LUHMES (cell line): ENCODE measurements around the gene PTCH2.

DNA sequence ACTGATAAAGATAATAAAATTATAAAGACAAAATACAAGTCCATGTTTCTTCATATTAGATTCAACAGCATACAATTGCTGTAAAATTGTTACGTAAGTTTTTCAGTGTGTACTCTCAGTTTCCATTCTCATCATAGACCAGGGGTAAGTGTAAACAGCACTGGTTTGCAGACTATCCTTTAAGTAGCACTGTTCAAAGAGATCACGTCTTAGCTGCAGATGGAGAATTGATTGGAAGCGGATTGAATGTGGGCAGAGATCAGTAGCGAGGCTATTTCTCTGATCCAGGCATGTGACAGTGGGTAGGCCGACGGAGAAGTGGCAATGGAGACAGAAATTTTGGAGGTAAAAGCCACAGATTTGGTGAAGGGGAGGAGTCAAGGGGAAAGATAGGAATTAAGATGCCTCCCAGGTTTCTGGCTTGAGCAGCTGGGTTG, 3.8 kb downstream of the DMAP1 start:
- PRO-cap, result no peak

DNA sequence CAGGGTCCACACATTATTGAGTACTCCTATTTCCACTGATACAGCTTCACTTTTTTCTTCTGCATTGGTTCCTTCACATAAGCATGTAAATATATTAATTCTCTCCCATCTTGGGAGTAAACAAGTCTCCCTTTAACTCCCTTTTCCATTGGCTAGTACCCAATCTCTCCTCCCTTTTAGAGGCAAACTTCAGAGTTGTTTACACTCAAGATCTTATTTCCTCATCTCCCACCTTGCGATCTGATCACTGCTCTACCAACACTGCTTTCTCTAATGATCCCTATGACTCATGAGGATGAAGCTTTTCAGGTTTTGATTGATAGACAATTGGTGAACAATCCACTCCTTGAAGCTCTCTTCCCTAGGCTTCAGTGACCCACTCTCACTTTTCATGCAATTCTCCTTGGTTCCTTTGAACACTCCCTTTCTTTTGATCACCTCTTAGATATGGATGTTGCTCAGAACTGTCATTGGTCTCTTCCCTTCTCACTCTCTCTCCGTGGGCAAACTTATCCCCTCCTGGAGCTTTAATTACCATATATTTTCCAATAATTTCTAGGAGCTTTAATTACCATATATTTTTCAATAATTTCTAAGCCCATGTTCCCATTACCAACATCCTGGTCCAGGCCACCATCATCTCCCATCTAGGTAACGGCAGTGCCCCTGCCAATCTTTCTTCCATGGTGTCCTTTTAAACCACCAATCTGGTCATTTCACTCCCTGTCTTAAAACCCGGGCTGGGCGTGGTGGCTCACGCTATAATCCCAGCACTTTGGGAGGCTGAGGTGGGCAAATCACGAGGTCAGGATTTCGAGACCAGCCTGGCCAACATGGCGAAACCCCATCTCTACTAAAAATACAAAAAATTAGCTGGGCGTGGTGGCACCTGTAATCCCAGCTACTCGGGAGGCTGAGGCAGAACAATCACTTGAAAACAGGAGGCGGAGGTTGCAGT, 20.7 kb downstream of the DMAP1 start:
- PRO-cap, result no peak

DNA sequence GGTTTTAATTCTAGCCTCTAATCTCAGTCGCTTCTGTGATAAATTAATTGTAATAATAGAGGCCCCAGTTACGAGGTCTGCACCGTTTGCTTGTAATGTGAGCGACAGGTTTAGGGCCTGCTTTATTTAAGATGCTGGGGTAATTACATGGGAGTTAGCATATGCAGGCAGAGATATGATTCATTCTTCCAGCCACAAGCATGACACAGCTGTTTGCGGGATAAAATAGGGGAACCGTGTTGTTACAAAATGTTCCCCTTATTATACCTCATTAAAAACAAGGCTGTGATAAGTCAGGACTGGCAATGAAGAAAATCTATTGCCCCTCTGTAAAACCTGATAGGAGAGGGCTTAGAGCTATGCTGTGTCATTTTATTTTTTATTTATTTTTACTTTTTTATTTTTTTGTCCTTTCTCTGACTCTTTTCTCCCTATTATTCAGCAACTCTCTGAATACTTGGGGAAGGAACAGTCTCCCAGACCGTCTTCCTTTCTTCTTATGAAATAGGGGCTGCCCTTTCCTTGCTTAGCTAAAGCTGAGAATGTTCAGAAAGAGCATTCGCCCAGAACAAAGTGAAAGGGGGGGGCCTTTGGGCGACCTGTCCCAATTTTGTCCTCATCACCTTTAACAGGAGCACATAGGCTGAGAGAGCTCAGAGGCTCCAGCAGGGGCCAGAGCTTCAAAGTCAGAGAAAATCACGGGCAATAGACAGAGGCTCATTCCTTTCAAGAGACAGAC, 80.8 kb downstream of the RNF220 start:
- PRO-cap, result no peak

- PRO-cap, result no peak
Observed at GRCh38 chr1:44545958-44546429, 128.3 kb downstream of the TMEM53 start.

- PRO-cap, result no peak
Observed at GRCh38 chr1:44547457-44547656, 126.9 kb downstream of the TMEM53 start.

DNA sequence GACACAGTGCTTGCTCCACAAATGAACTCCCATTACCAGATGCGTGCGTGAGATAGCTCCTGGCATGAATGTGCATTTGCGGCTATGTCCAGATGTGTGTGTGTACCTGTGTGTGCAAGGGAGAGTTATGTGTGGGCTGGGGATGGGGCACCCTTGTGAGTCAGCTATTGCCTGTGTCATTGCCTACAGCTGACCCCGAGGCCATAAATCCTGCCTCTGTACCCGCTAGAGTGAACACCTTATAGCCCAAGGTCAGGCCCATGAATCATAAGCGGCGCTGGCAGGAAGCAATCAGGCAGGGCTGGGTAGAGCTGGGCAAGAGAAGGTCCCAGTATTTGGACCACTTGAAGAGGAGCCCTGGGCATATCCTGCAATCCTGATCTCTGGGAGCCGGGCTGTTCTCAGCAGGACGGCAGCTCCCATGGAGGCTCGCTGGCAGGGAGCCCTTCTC, 86.4 kb downstream of the TMEM53 start:
- PRO-cap, result no peak

DNA sequence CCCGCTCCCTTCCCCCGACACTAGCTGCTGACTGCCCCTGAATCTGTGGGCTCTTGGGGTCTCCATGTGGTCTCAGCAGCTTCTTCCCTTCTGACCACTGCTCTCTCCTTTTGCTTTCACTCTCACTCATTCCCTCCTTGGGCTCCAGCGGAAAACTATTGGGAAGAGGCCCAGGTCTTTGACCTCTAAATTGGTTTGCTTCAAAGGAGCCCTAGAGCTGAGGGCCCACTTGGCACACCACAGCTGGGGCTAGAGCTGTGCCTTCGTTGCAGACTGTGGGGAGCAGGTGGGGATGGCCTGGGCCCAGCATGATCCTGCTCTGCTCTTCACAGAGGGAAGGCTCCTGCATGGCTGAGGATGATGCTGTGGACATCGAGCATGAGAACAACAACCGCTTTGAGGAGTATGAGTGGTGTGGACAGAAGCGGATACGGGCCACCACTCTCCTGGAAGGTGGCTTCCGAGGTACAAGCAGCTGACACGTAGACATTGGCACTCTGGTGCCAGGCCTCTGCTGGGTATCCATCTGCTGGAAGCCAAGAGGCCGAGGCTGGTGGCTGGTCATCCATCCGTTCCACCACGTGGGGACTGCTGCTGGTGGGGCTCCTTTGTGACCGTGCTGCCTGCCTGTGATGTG, 38.5 kb downstream of the TMEM53 start:
- PRO-cap, result no peak

DNA sequence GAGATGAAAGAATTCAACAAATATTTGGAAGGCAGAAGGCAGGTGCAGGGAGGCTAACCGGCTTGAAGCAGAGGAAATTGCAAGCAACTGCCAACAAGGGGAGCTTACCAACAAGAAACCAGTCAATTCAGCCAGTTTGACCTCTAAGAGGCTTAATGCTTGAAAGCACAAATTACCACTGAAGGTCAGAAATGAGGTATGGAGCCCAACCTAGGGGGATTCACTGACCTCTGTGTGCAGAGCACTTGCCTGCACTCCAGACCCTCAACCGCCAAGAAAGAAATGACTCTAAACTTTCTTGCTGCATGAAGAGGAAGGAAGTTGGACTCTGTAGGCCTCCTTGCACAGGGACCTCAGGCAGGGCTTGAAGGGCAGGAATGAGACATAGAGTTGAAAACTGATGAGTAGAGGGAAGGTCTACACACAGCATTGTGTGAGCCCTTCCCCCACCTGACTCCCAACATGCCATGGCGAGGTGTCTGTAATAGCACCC, 10.0 kb downstream of the ARMH1 start:
- PRO-cap, result no peak

DNA sequence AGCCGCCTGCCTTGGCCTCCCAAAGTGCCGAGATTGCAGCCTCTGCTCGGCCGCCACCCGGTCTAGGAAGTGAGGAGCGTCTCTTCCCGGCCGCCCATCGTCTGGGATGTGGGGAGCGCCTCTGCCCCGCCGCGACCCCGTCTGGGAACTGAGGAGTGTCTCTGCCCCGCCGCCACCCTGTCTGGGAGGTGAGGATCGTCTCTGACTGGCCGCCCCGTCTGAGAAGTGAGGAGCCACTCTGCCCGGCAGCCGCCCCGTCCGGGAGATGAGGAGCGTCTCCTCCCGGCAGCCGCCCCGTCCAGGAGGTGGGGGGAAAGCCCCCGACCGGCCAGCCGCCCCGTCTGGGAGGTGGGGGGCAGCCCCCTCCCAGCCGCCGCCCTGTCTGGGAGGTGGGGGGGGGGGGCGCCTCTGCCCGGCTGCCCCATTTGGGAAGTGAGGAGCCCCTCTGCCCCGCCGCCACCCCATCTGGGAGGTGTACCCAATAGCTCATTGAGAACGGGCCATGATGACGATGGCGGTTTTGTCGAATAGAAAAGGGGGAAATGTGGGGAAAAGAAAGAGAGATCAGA, 1.1 kb upstream of the KIF2C start:
- PRO-cap, result no peak

GRCh38 chr1:44778832-44779839, 3.8 kb downstream of the RPS8 start:
- PRO-cap, result no peak

DNA sequence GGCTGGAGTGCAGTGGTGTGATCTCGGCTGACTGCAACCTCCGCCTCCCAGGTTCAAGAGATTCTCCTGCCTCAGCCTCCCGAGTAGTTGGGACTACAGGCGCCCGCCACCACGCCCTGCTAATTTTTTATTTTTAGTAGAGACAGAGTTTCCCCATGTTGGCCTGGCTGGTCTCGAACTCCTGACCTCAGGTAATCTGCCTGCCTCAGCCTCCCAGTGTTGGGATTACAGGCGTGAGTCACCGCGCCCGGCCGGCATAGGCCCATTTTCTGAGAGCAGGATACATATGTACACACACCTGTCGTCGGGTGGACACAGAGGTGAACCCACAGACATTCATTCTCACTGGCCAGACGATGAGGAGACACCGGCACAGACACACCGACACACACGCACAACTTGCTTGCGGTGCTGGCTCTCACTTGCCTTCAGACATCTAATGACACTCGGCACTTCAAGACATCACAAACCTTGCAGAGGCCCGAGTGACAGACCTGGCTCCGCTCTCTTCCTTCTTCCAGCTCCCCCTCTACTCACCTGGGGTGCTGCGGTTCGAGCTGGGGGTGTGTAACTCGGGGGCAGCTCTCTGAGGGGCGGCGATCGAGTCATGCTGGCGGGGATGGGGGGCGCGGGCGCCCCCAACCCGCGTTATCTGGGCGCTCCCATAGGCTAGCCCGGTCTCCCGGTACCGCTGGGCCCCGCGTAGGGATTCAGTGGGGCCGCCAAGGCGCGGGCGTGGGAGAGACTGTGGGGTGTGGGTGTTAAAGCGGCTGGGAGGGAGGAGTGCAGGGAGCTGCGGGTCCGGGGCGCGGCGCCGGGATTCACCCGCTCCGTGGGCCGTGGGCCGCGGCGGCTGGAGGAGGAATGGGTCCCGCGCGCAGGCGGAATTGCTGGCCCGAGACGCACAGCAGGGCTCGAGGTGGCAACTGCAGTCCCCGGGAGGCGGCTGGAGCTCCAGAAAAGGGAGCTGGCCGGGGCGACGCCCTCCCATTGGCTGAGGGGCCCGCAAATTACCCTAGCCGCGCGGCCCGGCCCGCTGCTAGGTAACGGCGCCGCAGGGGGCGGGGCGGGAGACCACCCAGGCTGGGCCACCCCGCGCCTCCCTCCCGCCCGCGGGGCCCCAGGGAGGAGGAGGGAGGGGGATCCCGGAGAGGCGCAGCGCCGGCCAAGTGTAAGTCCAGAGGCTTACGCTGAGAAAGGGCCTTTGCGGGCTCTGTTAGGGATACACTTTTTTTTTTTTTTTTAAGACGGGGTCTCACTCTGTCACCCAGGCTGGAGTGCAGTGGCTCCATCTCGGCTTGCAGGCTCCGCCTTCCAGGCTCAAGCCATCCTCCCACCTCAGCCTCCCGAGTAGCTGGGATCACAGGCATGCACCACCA, at the start of gene PTCH2:
Gene PTCH2 (minus strand): TSS at position 930 of the 1,379 bp plus-strand sequence.
- PRO-cap, result no peak

DNA sequence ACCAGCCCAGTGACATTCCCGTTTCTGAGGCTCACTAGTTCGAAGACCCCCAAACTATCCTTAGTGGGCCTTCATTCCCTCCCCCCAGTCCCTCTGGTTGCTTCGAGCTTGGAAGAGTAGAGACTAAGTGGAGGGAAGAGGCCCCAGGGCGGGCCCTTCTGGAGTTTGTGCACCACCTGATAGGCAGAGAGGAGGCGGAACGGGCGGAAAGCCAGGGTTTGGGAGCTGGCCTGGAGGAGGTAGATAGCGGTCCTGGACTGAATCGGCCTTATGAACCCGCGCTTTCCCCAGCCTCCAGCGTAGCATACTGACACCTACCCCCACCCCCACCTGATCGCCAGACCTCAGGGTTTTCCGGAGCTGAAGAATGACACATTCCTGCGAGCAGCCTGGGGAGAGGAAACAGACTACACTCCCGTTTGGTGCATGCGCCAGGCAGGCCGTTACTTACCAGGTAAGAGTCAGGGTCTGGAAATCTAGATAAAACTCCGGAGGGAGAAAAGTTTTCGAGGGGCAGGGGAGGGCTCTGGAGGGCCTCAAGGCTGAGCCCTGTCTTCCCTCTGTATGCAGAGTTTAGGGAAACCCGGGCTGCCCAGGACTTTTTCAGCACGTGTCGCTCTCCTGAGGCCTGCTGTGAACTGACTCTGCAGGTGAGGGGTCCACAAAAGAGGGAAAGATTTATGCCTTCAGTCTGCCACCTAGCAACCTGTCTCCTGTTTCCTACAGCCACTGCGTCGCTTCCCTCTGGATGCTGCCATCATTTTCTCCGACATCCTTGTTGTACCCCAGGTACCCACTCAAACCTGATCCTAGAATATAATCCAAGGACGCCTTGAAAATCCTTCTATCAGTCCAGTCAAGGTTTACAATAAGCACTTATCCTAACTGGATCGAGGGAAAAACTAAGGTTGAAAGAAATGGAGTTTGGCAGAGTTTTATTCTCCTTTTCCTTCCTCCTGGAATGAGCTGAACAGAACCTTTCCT, 804 bp downstream of the UROD start:
- PRO-cap, result bidirectional peak, plus-strand start at position 185 of the sequence, minus-strand start at position 161 of the sequence

DNA sequence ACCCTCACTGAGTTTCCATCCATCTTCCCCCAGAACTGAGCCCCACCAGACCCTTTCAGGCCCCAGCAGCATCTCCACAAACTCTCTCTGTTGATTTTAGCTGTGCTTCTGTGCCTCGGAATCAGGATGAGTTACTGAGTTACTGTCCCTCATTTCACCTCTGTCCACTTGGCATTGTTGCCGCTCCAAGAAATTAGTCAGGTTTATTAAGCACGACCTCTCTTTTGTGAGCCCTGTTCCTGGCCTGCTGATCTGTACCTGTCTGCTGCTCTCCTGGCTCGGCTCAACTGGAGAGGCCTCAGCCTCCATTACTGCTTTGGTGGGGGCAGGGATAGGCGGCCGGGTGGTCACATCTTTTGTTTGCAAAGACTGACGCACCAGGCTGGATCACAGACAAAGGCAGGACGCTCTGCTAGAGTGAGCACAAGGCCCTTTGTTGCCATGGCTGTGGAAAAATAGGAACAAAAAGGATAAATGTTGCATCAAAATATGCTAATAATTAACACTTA, 29.1 kb upstream of the HPDL start:
- PRO-cap, result no peak

DNA sequence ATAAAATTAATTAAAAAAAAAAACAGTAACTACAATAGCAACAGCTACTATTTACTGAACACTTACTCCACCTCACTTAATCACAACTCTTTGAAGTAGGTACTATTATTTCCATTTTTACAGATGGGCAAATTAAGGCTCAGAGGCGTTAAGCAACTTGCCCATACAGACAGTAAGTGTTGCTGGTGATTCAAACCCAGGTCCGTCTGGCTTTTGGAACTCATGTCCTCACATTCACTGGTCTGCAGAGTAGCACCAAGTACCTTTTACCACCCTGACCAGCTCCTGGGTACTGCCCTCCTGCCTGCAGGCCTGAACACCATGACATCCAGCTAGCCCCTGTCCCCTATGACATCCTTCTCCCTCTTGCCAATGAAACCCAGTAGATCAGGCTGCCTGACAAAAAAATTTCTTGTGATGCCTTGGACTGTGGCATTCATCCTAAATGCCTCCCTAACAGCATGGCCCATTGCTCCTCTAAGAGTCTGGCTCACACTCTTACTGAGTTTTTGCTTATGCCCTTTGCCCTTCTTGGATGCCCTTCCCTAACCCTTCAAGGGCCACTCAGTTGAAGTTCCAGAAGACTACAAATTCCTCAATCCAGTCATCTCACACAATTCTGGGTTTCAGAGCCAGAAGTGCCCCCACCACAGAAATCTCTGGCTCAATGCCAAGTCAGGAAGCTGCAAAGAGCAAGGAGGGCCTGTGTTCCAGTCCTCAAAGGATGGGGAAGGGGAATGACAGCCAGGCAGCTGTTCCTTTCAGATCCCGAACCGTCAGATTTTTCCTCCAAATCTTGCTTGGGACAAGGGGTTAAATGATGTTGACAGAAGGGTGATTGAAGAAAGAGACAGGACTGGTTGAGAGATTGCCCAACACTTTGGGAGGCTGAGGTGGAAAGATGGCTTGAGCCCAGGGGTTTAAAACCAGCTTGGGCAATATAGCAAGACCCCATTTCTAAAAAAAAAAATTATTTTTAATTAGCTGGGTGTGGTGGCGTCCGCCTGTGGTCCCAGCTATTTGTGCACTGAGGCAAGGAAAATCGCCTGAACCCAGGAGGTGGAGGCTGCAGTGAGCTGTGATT, 1.0 kb upstream of the HPDL start:
- PRO-cap, result no peak

DNA sequence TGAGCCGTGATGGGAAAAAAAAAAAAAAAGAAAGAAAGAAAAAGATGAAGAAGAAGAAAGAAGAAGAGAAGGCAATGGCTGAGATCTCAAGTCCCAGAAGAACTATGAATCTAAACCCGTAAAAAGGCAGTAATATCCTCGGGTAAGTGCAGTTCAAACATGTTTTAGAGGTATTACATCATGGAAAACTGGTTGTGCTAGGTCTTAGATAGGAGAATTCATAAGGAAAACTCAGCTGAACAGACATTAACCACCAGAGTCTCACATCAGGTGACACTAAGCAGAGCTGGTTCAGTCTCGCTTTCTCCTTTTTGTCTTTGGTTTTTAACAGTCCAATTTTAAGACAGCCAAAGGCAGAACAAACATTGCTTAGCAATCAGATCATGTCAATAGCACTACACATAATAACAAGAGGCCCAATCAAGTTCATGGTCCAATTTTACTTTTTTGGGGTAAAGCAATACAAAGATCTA, 63.3 kb downstream of the TOE1 start:
- PRO-cap, result no peak

GRCh38 chr1:45509323-45510503, 9.6 kb downstream of the MMACHC start:
- PRO-cap, result no peak

DNA sequence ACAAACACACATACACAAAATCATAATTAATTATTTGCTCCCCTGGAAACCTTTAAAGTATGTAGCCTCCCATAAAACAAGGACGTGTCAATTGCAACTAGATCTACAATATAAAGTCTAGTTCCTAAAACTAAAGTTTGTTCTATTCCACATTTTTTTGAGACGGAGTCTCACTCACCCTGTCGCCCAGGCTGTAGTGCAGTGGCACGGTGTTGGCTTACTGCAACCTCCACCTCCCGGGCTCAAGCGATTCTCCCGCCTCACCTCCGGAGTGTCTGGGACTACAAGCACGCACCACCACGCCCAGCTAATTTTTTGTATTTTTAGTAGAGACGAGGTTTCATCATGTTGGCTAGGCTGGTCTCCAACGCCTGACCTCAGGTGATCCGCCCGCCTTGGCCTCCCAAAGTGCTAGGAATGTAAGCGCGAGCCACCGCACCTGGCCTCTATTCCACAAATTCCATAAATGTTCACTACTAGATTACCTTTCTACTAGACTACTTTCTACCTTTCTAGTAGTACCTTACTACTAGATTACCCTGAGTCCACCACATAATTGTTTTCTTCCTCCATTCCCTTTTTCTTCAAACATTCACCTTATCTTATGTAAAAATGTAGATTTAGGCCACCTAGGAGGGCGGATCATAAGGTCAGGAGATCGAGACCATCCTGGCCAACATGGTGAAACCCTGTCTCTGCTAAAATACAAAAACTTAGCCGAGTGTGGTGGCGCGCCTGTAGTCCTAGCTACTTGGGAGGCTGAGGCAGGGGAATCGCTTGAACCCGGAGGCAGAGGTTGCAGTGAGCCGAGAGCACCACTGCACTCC, 1.1 kb upstream of the PRDX1 start:
- PRO-cap, result no peak

DNA sequence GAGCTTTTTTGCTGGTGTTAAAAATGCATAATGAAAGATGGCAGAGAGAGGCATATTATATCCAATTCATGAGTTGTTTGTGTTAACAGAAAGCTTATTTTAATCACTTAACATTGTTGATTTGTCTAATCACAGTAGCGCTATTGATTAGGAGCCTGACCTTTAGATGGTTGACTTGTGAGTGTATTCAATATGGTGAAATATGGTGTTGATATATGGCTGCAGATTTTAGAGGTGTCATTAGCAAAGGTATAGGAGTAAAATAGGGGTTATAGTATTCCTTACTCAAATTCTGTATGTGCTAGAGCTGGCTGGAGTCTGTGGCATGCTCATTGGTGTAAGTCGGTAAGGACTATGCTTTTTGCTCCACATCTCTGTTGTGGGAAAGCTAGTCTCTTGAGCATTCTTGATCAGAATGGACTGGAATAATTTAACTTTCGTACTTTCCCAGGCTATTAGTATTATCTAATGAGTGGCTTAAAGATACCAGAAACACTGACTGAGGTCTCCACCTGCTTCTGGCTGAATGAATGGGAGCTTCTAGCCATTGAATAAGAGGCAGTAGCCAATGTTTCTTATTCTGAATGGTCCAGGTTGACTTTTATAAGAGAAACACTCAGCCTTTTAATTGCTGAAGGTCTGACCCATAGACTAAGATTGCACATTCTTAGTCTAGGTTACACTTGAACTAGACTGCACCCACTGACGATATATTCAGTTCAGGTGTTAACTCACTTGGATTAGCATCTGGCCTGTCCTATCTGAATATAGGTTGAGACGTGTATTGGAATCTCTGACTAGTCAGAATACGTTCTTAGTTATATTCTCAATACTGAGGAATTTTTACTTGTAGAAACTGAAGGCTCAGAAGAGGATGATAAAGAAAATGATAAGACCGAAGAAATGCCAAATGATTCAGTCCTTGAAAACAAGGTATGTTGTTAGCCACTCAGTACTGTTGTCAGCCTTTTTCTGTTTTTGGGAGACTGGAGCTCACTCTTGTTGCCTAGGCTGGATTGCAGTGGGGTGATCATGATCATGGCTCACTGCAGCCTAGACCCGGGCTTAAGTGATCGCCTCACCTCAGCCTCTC, 11.2 kb downstream of the CCDC17 start:
- PRO-cap, result no peak

DNA sequence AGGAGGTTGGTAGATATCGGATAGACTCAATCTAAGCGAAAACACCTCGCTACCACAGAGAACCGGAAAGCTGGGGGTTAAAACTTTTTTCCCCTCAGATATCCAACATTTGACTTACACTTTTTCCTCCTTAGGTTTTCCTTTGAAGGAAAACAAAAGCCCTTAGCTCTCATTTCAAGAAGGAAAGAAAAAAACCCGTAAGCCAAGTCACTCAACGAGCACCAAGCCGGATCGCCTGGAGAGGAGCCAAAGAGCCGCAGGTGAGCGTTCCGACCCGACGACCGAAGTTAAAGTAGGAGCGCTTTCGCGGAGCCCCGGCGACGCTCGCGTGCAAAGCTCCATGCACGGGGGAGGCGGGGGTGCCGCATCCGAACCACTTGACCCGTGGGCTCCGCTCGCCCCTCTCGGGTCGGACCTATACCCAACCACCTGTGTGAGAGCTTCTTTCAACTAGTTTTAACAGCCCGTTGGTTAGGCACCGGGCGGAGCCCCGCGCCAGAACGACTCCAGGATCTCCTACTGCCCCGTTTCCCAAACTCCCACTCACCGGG, 393 bp downstream of the GPBP1L1 start:
- PRO-cap, result no peak

DNA sequence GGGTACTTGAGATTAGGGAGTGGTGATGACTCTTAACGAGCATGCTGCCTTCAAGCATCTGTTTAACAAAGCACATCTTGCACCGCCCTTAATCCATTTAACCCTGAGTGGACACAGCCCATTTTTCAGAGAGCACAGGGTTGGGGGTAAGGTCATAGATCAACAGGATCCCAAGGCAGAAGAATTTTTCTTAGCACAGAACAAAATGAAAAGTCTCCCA, 10.6 kb downstream of the IPP start:
- PRO-cap, result no peak